Measurements from ENCODE around the genes NACA and MYO1A.

DNA sequence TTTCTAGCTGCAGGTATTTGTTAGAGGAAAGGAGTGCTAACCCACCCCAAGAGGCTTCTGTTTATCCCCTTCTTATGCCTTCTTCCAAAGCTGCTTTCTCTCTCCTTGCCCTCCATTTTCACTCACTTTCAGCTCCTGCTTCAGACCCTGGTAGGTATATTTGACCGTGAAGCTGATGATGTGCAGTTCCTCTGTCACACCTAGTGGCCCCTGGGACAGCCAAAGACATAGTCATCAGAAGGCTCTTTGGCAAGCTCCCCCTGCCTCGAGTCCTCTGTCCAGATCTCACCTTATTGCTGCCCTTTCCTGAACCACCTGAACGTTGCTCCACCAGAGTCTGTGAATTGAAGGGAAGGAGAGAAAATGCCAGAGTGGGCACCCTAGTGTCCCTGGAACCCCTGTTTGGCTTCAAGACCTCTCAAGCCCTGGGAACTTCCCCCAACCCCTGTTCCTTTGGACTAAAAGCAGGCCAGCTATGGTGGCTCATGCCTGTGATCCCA is 10.6 kb downstream of the STAT2 start:
- RRBS, result no CpG with 5 or more reads among the region's 3 CpGs

- RRBS, result no CpG with 5 or more reads among the region's 7 CpGs
Observed at GRCh38 chr12:56522142-56523209, 856 bp downstream of the RBMS2 start.

- RRBS, result no CpG with 5 or more reads among the region's 6 CpGs
Observed at GRCh38 chr12:56594429-56595066, 35.6 kb downstream of the BAZ2A start.

- RRBS, result 1% methylated on average over 8 of the region's 28 CpGs
Observed at GRCh38 chr12:56629455-56629906, 645 bp downstream of the BAZ2A start.

GRCh38 chr12:56635821-56636277 is 5.7 kb upstream of the BAZ2A start:
- RRBS, result no CpG with 5 or more reads among the region's 11 CpGs

DNA sequence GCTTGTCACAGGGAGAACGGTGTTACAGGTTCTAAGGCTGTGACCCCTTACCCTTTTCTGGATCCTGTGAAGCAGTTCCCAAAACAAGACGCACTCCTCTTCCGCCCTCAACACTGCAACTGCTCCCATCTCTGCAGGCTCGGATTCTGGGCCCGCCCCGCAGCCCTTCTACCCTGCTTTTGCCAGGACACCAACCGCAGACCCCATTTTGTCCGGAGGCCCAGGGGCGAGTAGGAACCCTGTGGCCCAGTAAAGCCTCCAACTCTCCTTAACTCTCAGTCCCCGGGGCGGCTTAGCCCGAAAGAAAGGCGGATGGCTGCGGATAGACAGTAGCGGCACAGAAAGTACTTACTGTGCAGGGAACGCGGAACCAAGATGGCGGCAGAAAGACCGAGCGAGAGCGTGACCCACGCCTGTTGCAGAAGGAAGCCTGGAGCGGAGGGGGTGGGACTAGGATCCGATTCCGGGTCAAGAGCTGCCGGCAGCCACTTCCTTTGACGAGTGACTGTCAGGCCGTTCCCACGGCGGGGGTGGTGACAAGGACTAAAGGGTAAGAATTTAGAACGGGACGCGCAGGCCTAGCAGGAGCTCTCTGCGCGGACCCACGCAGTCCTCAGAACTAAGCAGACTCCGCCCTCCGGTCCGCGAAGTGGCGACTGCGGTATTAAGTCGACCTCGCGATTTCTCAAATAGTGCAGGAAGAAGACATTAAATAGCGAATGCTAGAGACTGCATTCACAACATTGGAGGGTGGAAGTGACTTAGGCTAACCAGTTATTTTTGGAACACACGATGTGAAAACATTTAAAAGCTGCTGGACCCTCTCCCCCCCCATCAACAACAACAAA is at the start of gene NACA:
Gene NACA (minus strand): TSS at position 389 of the 848 bp plus-strand sequence.
- RRBS, result 3% methylated on average over 3 of the region's 47 CpGs

DNA sequence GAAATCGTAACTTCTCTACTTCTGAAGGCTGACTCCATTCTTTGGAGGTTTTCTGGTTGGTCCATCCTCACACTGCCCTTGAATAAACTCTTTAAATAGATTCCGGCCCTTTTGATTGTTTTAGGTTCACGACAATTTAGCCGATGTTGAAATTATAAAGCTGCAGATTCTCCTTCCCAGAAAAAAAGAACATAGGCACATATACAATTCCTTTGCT is 855 bp upstream of the NACA start:
- RRBS, result no CpG with 5 or more reads among the region's 4 CpGs

- RRBS, result no CpG with 5 or more reads among the region's 7 CpGs
Observed at GRCh38 chr12:56766338-56767017, 3.4 kb downstream of the HSD17B6 start.

- RRBS, result no CpG with 5 or more reads among the region's 6 CpGs
Observed at GRCh38 chr12:56916720-56917833, 17.1 kb downstream of the SDR9C7 start.

- RRBS, result no CpG with 5 or more reads among the region's 4 CpGs
Observed at GRCh38 chr12:56941630-56942177, 7.5 kb upstream of the SDR9C7 start.

DNA sequence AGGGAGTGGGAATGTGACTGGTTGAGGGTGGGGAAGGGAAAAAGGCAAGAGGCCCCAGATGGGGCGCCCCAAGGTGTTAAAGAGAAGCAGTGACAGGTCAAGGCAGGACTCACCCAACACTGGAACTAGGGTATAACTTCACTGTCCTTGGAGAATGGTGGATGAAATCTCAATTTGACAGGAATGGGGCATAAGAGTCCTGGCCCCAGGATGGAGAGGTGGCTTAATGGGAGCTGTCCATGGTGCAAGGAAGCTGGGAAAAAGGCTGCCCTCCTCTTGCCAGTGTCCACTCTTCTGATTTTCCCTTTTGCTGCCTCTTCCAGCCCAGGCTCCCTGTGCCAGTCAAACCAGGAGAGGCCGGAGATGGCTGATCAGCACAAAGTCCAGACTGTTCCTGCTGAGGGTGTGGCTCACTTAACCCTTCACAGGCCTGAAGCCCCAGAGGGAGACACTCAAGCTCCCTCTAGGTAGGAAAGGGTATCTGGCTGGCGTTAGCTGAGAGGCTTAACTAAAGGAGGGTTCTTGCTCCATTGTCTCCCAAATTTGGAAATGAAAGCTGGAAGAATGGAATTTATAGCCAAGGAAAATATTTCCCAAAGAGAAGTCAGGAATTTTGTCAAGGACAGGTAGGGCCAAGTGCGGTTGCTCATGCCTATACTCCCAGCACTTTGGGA is at the start of gene MYO1A:
Gene MYO1A (minus strand): TSS at position 356 of the 674 bp plus-strand sequence.
- RRBS, result no CpG with 5 or more reads among the region's 4 CpGs

GRCh38 chr12:57094456-57095330 is 5.8 kb downstream of the NAB2 start:
- RRBS, result 47% methylated on average over 3 of the region's 13 CpGs

DNA sequence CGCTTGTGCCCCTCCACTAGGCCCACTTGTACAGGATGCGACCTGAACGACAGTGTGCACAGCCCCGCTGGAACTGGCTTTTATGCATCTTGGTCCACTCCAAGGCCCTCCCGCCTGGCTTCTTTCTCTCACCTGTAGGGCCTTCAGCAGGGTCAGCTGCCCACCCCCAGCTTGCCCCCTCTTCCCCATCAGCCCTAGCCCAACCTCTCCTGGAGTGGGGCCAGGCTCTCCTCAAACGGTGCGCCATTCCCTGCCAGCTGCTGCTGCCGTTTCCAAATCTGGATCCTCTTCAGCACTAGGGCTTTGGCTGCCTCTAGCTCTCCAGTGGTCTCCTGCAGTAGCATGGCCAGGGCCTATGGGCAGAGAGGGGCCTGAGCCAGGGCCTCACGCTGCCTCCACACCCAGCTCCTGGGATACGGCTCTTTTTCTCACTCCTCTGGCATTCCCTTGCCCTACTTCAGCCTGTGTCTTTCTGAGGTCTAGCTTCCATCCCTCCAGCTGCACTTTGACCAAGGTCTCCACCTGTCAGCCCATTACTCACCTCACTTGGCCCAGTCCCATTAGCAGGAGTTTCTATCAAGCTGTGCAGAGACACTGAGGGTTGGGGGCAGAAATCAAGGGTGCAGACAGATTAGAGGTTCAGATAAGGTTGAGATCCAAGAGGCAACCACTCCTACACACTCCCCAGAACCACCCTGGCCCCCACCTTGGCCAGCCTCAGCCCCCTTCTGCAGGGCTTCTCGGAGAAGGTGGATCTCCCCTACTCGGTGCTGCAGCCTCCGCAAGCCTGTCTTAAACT is 5.0 kb downstream of the STAT6 start:
- RRBS, result no CpG with 5 or more reads among the region's 13 CpGs

GRCh38 chr12:57126971-57128192 is 901 bp upstream of the LRP1 start:
- RRBS, result 1% methylated on average over 15 of the region's 59 CpGs

DNA sequence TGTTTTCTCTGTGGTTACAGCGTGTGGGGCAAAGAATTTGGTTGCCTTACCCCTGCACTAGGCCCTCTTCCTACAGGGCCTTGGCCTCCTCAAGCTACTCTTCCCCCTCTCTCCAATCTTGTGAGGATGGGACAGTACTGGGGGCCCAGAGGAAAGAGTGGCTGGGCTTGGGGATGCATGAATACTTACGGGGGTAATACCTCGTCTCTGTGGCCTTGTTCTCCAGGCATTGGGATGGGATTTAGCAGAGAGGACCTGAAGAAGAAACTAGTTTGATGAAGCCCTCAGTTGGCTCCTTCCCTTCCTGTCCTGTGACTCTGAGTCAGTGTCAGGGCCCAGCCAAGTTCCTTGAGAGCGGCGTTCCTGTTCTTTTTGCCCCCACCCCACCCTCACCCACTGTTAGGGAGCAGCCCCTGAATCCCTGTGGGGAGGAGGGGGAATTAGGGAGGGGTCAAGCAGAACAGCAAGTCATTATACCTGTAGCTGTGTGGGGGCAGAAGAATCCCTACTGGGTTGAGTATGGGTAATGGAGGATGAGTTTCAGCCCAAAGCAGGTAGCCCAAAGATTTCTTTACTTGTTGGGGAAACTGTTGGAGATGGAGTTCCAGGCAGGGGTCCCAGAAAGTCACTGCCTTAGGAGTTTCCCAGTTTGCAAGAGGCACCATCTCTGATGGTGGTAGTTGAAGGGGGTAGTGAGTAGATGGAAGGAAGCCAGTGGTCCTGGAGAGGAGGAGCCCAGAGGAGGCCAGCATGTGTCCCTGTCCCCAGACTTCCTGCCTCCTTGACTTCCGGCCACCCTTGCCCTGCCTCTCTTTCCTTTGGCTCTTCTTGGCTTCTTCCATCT is 24.5 kb downstream of the LRP1 start:
- RRBS, result no CpG with 5 or more reads among the region's 6 CpGs

GRCh38 chr12:57211759-57212031 is 4.9 kb upstream of the NXPH4 start:
- RRBS, result 85% methylated on average over 4 of the region's 8 CpGs

DNA sequence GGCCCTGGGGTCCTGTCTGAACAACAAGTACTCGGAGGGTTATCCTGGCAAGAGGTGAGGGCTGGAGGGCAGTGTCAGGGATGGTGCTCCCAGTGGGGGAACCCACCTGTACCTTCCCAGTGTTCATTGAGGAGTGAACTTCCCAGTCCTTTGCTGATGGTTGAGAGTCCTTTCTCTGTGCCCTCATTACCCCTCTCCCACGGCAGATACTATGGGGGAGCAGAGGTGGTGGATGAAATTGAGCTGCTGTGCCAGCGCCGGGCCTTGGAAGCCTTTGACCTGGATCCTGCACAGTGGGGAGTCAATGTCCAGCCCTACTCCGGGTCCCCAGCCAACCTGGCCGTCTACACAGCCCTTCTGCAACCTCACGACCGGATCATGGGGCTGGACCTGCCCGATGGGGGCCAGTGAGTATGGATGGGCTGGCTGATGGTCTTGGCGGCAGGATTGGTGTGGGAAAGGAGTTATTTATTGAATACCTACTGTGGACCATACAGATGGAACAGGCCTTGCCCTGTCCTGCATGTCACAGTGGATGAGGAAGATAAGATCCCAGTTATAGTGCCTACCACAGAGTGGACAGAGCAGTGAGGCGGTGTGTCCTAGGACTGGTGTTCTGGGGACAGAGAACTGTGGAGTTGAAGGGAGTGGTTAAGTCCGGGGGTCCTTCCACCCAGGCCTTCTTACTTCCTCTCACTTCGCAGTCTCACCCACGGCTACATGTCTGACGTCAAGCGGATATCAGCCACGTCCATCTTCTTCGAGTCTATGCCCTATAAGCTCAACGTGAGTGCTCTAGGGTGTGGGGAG is 2.2 kb downstream of the SHMT2 start:
- RRBS, result 88% methylated on average over 5 of the region's 19 CpGs

DNA sequence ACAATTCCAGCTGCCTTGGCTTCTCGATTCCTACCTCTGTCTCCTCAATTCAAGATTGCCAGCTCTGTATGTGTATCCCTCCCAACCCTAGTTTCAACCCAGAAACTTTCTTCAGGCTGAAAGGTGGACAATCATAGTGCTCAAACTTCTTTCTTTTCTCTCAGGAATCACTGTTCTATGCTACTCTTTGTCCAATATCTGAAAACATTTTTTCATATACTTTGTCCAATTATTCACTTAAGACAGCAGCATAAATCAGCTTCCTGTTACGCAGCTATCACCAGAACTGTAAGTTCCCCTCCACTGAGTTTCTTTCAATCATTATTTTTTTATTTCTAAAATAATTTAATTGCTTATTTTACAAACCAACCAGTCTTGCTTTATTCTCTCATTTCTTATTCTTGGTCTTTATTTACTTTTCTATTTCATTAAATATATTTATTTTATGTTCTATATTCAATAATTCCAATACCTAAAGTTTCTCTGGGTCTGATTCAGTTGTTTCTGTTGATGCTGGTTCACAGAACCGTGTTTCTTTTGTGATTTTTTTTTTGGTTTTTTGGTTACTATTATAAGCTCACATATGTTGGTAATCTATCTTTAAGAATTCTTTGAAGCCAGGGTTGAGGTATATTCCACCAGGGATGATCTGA is 63.2 kb downstream of the R3HDM2 start:
- RRBS, result no CpG with 5 or more reads among the region's 3 CpGs